Keratinocyte (primary cell): ENCODE measurements around a stretch of chr19.

CAGE:
- cytosol, long polyA minus RNA, result no peak
- cytosol, long polyA plus RNA, result no peak
- long polyA plus RNA, result no peak
- nucleus, long polyA minus RNA, result no peak
- nucleus, long polyA plus RNA, result no peak
Observed at GRCh38 chr19:2974265-2974913, 3.0 kb upstream of the TLE6 start.

DNA sequence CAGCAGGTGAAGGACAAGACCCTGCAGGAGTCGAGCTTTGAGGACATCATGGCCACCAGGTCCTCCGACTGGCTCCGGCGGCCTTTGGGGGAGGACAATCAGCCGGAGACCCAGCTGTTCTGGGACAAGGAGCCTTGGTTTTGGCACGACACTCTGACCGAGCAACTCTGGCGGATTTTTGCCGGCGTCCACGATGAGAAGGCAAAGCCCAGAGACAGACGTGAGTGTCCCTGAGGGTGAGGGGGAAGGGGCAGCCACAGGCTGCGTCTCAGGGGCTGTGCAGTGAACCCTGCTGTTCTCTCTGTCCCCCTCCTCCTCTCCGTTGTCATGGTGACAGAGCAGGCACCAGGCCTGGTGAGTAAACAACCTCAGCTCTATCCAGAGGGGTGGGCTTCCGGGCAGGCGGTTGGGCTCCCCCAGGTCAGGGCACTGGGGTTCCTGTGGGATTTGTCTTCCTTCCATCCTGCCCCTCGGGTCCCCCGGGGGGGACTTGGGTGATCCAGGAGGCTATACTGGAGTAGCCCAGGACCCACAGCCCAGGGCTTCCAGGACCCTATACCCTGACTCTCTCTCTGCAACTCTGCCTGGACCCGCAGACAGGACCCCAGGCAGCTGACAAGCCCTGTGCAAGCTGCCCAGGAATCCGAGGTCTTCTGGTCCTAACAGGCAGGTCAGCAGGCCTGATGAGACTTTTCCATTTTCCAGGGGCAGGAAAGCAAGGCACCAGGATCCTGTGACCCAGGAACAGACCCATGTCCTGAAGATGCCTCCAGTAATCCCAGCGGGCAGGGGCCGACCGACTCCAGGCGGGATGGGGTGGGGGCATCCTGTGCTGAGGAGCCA is 9.9 kb downstream of the TLE6 start:
CAGE:
- cytosol, long polyA minus RNA, result no peak
- cytosol, long polyA plus RNA, result no peak
- long polyA plus RNA, result no peak
- nucleus, long polyA minus RNA, result no peak
- nucleus, long polyA plus RNA, result no peak

DNA sequence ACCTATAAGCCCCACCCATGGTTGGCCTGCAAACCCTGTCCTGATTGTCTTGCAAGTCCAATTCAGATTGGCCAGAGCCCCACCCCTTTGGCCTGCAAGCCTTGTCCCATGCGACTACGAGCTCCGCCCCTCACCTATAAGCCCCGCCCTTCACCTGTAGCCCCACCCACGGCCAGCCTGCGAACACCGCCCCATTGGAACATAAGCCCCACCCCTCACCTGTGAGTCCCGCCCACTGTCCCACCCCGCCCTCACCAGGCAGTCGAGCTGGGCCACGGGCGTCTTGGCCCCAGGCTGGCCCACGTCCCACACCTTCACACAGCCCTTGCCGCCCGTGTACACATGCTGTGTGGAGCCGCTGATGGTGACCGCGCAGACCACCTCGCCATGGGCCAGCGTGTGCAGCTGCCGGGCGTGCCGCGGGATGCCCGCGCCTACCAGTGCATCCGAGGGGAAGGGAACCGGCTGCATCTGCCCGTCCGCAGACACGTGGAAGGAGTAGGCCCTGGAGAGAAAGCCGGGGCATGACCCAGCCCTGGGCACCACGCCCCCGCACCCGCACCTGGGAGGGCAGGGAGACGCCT is 22.8 kb downstream of the TLE2 start:
CAGE:
- cytosol, long polyA minus RNA, result no peak
- cytosol, long polyA plus RNA, result no peak
- long polyA plus RNA, result no peak
- nucleus, long polyA minus RNA, result no peak
- nucleus, long polyA plus RNA, result no peak

GRCh38 chr19:3034785-3035663 is 5.9 kb upstream of the TLE2 start:
CAGE:
- cytosol, long polyA minus RNA, result no peak
- cytosol, long polyA plus RNA, result no peak
- long polyA plus RNA, result no peak
- nucleus, long polyA minus RNA, result no peak
- nucleus, long polyA plus RNA, result no peak

CAGE:
- cytosol, long polyA minus RNA, result no peak
- cytosol, long polyA plus RNA, result no peak
- long polyA plus RNA, result no peak
- nucleus, long polyA minus RNA, result no peak
- nucleus, long polyA plus RNA, result no peak
Observed at GRCh38 chr19:3037307-3037646, 8.2 kb upstream of the TLE2 start.

DNA sequence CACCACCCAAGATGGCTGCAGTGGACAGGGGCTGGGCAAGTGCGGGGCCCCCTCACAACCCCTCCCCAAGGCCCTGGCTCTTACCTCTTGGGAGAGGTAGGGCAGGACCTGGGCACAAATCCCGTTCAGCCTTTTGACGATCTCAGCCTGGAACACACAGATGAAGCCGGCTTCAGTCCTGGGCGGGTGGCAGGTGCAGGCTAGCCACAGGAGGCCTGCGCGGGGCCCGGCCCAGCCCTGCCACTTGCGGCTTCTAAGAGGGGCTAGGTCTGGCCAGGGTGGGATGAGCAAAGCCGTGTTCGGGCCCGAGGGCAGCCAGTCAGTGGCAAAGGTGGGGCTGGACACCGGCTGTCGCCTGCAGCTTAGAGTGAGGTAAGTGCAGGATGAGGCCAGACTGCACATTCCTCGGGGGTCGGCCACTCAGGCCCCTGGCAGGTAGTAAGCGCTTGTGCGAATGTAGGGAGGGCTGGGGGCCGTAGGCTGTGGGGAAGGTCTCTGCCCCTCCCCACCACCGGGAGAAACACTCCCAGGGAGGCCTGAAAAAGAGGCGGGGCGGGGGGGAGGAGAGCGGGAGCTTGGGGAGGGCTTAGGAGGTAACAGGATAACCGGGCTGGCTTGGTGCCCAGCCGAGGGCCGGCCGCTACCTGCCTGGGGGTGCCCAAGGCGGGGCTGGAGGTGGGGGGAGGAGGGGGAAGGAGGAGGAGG is 6.6 kb downstream of the TLE5 start:
CAGE:
- cytosol, long polyA minus RNA, result no peak
- cytosol, long polyA plus RNA, result no peak
- long polyA plus RNA, result no peak
- nucleus, long polyA minus RNA, result no peak
- nucleus, long polyA plus RNA, result no peak

CAGE:
- cytosol, long polyA minus RNA, result no peak
- cytosol, long polyA plus RNA, result no peak
- long polyA plus RNA, result no peak
- nucleus, long polyA minus RNA, result no peak
- nucleus, long polyA plus RNA, result no peak
Observed at GRCh38 chr19:3097320-3098033, 3.3 kb downstream of the GNA11 start.

CAGE:
- cytosol, long polyA minus RNA, result no peak
- cytosol, long polyA plus RNA, result no peak
- long polyA plus RNA, result no peak
- nucleus, long polyA minus RNA, result no peak
- nucleus, long polyA plus RNA, result no peak
Observed at GRCh38 chr19:3133325-3134163, 2.3 kb upstream of the GNA15 start.

CAGE:
- cytosol, long polyA minus RNA, result no peak
- cytosol, long polyA plus RNA, result no peak
- long polyA plus RNA, result no peak
- nucleus, long polyA minus RNA, result no peak
- nucleus, long polyA plus RNA, result no peak
Observed at GRCh38 chr19:3188659-3189489, 3.1 kb downstream of the NCLN start.

DNA sequence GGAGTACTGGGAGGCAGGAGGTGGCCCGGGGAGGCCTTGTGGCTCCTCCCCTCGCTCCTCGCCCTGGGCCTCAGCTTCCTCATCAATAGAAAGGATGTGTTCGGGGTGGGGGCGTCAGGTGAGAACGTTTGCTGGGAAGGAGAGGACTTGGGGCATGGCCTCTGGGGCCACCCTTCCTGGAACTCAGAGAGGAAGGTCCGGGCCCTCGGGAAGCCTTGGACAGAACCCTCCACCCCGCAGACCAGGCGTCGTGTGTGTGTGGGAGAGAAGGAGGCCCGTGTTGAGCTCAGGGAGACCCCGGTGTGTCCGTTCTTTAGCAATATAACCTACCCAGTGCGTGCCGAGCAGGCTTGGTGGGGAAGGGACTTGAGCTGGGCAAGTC is 15.8 kb upstream of the CELF5 start:
CAGE:
- cytosol, long polyA minus RNA, result no peak
- cytosol, long polyA plus RNA, result no peak
- long polyA plus RNA, result no peak
- nucleus, long polyA minus RNA, result no peak
- nucleus, long polyA plus RNA, result no peak

DNA sequence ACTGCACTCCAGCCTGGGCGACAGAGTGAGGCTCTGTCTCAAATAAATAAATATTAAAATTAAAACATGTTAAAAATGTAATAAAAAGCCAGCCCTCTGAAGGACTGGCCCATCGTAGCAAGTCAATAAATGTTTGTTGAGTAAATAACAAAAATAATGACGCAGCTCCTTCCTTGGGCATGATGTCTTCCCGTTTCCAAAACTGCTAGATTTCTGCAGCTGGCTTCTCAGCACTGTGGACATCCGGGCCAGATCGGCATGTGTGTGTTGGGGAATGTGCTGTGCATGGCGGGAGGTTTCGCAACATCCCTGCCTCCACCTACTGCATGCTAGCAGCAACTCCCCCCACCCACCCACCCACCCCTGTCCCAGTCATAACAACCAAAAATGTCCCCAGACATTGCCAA is 22.9 kb upstream of the NFIC start:
CAGE:
- cytosol, long polyA minus RNA, result no peak
- cytosol, long polyA plus RNA, result no peak
- long polyA plus RNA, result no peak
- nucleus, long polyA minus RNA, result no peak
- nucleus, long polyA plus RNA, result no peak

GRCh38 chr19:3343882-3344649 is 22.3 kb upstream of the NFIC start:
CAGE:
- cytosol, long polyA minus RNA, result no peak
- cytosol, long polyA plus RNA, result no peak
- long polyA plus RNA, result no peak
- nucleus, long polyA minus RNA, result no peak
- nucleus, long polyA plus RNA, result no peak

CAGE:
- cytosol, long polyA minus RNA, result no peak
- cytosol, long polyA plus RNA, result start-site peak on the plus strand at chr19:3359579-3359652, 48 and 16 reads in 2 replicates
- long polyA plus RNA, result start-site peak on the plus strand at chr19:3359613-3359655, 128 and 133 reads in 2 replicates
- nucleus, long polyA minus RNA, result no peak
- nucleus, long polyA plus RNA, result no peak
Observed at GRCh38 chr19:3358894-3360147, 7.1 kb upstream of the NFIC start.

GRCh38 chr19:3369088-3370113 is 3.0 kb downstream of the NFIC start:
CAGE:
- cytosol, long polyA minus RNA, result no peak
- cytosol, long polyA plus RNA, result no peak
- long polyA plus RNA, result no peak
- nucleus, long polyA minus RNA, result no peak
- nucleus, long polyA plus RNA, result no peak

DNA sequence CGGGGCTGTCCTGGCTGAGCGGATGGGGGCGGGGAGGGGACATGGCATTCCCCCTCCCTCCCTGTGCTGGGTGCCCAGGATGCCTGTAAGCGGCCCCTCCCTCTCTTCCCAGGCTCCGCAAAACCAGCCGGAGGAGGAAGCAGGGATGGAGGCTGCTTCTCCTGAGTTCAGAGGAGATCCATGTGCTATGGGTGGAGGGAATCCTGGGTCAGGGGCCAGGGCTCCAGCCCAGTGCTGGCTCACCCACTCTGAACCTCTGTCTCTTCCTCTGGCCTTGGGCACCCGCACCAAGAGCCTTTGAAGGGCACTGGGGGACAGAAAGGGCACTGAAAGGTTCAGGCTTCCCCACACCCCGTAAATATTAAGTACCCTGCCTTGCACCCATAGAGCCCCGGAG is 22.6 kb downstream of the SMIM24 start:
CAGE:
- cytosol, long polyA minus RNA, result no peak
- cytosol, long polyA plus RNA, result no peak
- long polyA plus RNA, result no peak
- nucleus, long polyA minus RNA, result no peak
- nucleus, long polyA plus RNA, result no peak

DNA sequence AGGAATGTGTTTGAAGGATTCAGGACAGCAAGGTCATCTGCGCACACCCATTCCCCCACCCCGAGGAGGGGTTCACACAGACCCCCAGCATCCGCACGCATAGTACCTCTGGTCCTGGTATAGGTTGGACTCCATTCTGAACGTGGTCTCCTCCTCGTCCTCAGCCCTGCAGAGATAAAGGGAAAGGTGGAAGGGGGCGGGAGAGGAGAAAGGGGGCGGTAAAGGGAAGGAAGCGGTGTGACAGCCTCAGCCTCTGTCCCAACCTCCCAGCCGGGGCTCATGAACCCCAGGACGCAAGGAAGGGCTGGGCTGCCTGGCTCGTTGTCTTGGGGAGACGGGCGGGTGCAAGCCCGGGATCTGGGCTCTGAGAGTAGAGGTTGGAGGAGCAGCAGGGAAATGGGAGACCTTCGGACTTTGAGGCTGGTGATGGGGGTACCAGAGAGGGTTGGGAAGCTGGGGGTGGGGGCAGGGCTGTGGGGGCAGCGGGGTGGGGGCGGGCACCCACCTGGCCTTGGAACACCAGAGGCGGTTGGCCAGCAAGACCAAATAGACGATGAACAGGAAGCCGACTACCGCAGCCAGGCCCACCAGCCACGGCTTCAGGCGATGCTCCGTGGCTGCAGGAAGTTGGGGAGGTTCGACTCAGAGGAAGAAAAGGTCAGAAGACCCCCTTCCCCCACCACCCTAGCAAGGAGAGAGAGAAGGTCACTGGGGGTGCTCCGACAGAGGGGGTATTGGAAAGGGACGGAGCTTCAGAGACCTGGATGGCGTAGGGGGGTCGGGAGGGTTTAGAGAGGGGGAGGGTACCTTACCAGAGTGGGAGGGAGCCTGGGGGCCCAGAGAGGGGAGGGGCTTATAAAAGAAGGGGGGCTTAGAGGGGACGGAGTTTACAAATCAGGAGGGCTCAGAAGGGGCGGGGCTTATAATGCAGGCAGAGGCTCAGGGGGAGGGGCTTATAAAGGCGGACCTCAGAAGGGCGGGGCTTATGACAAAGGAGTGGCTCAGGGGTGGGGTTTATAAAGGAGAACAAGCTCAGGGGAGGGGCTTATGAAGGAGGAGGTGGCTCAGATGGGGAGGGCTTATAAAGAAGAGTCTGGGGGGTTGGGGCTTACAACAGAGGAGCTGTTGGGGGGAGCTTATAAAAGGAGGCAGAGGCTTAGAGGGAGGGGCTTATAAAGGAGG is 1.6 kb downstream of the SMIM24 start:
CAGE:
- cytosol, long polyA minus RNA, result no peak
- cytosol, long polyA plus RNA, result no peak
- long polyA plus RNA, result no peak
- nucleus, long polyA minus RNA, result no peak
- nucleus, long polyA plus RNA, result no peak

CAGE:
- cytosol, long polyA minus RNA, result no peak
- cytosol, long polyA plus RNA, result no peak
- long polyA plus RNA, result no peak
- nucleus, long polyA minus RNA, result no peak
- nucleus, long polyA plus RNA, result no peak
Observed at GRCh38 chr19:3482608-3482811, 731 bp downstream of the SMIM44 start.

GRCh38 chr19:3534800-3536096 is 3.7 kb upstream of the TEKTIP1 start:
CAGE:
- cytosol, long polyA minus RNA, result no peak
- cytosol, long polyA plus RNA, result no peak
- long polyA plus RNA, result no peak
- nucleus, long polyA minus RNA, result no peak
- nucleus, long polyA plus RNA, result no peak

GRCh38 chr19:3573451-3574704 is 1.1 kb downstream of the HMG20B start:
CAGE:
- cytosol, long polyA minus RNA, result no peak
- cytosol, long polyA plus RNA, result no peak
- long polyA plus RNA, result no peak
- nucleus, long polyA minus RNA, result no peak
- nucleus, long polyA plus RNA, result no peak

GRCh38 chr19:3575968-3576692 is 3.4 kb downstream of the HMG20B start:
CAGE:
- cytosol, long polyA minus RNA, result no peak
- cytosol, long polyA plus RNA, result no peak
- long polyA plus RNA, result no peak
- nucleus, long polyA minus RNA, result no peak
- nucleus, long polyA plus RNA, result no peak